ENCODE measurements around the gene SMIM13.

DNA sequence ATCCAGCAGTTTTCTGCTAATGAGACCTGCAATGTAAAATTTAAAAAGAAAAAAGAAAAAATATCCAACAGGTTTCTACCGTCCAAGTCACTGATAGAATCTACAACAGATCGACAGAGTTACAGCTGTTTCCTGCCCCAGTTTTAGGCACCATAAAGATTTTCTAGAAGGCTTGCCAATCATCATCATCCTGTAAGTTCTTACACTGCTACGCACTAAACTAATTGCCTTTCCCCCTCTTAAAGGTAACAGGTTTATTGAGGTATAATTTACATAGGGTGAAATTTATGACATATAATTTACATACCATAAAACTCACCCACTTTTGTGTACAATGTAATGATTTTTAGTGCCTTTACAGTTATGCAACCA is 20.9 kb downstream of the GCNT2 start:
- PRO-cap: no peak

- PRO-cap: no peak
Measured at GRCh38 chr6:10719511-10719727, 3.5 kb upstream of the TMEM14C start.

GRCh38 chr6:10719728-10720845 is 2.8 kb upstream of the TMEM14C start:
- PRO-cap: no peak

DNA sequence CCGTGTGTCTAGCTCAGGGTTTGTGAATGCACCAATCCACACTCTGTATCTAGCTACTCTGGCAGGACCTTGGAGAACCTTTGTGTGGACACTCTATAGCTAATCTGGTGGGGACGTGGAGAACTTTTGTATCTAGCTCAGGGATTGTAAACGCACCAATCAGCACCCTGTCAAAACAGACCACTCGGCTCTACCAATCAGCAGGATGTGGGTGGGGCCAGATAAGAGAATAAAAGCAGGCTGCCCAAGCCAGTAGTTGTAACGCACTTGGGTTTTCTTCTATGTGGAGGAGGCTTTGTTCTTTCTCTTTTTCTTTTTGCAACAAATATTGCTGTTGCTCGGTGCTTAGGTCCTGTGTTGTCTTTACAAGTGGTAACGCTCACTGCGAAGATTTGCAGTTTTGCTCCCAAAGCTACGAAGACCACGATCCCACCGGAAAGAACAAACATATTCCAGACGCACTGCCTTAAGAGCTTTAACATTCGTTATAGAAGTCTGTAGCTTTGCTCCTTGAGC is 1.5 kb upstream of the TMEM14C start:
- PRO-cap: no peak

GRCh38 chr6:10901735-10902317 is 15.0 kb downstream of the SYCP2L start:
- PRO-cap: no peak

DNA sequence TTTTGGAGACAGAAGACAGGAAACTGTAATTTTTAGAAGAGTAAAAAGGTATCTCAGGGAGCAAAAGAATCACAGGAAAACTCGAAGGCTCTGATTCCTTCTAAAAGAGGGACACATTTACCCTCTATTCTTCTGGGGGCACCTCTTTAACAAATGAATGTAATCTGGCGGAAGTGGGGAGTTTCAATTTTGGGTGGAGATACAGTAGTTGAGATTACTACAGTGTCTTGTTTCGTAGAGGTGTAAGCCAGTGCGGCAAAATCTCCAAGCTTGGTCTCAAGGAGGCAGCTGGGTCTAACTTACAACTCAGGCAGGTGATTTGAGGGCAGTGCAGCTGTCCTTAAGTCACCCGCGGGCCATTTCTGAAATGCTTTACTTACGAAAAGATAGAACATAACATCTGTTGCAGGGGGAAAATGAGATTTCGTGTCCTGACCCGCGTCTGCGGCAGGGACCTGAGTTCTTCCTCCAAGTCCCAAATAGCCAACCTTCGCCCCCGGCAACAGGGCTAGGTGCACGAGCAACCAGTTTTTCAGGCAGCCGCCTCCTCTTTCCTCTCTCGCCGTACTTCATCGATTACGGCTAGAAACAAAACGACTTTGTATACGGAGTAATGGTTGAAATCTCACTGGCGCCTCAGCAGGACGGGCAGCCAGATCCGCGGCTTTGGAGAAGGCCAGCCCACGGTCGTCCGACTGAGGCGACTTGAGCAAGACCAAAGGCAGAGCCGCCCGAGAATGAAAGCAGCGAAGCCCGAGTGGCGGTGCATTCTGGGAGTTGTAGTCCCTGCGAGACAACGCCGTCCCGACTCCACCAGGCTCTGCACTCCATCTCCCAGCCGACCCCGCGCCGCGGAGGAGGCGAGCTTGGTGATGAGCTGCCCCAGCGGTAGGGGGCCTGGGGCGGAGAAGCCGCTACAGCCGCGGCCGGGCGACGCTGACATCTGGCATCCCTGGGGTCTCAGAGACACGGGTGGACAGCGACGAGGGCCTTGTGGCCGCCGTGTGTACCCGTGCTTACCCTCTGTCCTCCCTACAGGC is at the start of gene SMIM13:
SMIM13 (plus strand) TSS at position 905 of the 1,040 bp plus-strand sequence.
- PRO-cap: bidirectional peak, plus-strand start at position 891 of the sequence, minus-strand start at position 693 of the sequence

DNA sequence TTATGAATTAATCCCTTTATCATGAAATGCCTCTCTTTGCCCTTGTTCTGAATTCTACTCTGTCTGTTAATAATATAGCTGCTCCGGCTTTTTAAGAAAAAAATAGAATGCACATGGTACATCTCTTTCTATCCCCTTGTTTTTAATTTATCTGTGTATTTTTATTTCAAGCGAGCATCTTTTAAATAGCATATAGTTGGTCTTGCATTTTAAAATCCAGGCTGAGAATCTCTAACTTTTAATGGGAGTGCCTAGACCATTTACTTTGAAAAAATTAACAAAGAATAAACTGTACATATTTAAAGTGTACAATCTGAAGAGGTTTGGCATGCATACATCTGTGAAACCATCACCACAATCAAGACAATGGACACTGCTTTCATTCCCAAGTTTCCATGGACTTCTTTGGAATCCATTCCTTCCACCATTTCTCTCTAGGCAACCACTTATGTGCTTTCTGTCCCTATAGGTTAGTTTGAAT is 51.1 kb downstream of the NEDD9 start:
- PRO-cap: no peak

DNA sequence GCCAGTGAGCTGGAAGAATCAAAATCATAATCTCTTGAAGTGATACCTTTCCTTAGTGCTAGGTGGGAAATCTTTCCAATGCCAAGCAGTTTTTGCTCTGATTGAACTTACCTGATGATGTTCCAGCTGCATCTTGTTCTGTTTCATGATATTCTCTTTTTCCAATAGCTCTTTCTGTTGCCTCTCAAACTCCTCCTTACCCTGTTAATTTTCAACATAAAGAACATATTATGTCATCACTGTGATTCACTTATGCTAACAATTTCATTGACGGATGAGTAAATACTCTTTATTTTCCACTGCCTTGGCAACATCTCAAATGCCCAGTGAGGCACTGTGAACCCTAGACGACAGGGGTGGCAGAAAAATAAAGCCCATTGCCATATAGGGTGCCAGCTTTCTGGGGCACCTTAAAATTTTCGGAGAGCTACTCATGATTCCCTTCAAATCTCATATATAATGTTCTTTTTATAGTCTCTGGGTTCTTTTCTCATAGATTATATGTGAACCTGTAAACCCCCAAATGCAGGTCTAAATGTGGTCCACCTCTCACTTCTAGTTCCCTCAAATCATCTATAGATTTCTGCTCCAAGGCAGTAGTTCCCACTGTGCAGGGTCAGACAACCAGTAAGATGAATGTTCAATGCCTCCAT is 44.2 kb downstream of the NEDD9 start:
- PRO-cap: no peak

DNA sequence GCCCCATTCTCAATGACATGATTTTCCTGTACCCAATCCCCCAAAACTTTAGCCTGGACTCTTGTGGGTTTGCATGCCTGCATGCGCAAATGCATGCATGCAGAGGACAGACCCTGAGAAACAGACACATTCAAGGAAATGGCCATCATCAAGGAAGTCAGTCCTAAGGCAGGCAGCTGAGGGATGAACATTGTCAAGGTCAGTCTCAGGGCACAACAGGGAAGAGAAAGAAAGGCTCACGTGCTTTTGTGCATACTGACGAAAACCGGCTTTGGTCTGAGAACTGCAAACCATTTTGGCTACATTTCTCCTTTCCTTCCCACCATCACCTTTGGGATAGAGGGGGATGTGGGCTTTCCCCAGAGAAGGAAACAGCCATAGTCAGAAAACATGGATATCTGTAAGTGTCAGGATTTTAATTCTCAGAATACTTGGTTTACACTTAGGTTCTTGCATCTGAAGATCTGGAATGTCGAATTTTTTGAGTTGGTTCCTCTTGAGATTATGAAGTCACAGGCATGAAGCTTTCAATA is 12.9 kb downstream of the NEDD9 start:
- PRO-cap: no peak

DNA sequence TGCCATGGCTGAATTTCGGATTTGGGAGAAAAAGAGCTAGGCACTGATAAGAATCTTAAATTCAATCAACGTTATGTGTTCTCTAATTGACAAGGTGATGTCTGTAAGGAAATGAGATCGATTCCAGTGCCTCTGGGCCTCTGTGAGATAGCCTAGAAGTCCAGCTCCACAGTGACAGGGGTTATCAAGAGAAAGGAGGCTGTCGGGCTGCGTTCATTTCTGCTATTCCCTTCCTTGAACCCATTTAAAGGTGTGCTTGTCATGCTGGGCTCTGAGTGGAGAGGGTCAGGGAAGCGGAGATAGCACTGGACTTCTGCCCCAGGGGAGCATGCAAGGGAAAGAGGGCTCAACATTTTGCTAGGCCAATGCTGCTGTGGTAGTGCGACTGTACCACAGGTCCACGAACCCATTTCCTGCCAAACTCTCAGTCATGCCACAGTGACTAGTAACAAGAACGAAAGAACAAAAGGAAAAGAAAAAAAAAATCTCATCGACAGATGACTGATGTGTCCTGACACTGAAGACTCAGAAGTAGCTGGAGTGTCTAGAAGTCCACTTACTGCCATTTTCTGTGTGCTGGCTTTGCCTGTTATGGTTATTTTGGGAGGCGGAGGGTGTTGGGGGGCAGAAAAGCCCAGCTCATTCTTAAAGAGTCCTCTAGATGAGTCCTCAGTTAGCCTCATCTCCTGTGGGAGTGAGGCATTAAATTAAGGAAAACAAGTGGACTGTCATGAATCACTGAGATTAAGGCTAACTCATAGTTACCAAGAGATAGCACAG is 8.1 kb downstream of the NEDD9 start:
- PRO-cap: no peak

- PRO-cap: no peak
Measured at GRCh38 chr6:11287854-11288611, 55.6 kb upstream of the NEDD9 start.

DNA sequence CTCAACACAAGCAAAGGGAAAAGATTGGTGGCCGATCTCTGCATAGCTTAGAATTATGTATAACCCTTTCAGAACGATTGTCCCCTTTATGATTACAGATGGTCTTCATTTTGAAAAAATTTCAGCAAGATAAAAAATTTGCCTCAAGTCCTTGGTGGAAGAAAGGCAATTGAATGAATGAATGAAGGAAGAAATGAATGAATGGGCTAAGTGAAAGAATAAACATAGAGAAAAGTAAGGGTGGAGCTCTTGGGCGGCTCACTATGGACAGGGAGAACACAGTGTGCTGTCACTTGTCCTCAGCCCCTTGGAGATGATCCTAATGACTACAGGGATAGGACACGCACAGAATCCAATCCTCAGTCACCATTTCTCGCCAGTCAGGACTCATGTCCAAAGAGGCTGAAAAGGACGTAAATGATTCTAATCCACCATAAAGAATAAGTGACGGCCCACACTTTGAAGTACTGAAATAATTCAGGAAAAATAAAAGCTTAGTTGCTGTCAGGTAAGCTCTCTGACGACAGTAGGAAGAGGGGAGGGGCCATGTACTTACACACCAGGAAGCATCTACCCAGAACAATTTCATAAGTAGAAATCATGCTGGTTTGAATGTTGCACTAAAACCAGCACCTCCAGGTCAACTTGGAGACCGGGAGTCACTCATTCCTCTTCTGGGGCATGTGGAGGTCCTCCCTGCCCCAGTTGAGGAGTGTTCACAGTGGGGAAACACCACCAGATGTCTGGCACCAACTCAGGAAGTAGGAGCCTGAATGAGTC is 149.0 kb upstream of the NEDD9 start:
- PRO-cap: no peak

DNA sequence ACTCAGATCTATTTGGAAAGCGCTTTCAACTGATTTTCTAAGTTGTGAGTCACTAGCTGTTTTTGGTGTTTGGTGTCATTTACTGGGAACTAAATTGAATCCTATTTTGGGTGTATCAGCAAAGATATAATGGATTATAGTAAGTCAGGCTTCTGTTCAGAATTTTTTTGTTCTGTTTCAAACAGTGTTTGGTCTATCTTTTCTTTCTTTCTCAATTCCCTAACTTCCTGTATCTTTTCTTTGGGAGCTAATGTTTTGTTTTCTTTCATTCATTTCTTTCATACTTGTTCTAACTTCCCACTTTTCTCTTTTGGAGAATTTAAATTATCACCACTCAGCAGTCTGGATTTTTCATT is 104.4 kb upstream of the TMEM170B start:
- PRO-cap: no peak

- PRO-cap: no peak
Measured at GRCh38 chr6:11586534-11587195, 49.1 kb downstream of the TMEM170B start.

DNA sequence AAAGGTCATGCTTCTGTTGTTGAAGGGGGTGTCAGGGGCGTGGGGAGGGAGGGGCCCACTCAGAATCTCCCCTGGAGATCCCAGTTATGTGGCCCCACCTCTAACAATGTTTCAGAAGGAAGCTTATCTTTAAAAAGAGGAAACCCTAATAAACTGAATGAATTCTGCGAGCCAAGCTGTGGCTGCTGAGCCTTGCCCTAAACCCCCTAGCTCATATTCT is 4.1 kb downstream of the ADTRP start:
- PRO-cap: no peak

GRCh38 chr6:11931008-11931971 is 80.8 kb upstream of the HIVEP1 start:
- PRO-cap: no peak

- PRO-cap: no peak
Measured at GRCh38 chr6:12008250-12008957, 3.7 kb upstream of the HIVEP1 start.

DNA sequence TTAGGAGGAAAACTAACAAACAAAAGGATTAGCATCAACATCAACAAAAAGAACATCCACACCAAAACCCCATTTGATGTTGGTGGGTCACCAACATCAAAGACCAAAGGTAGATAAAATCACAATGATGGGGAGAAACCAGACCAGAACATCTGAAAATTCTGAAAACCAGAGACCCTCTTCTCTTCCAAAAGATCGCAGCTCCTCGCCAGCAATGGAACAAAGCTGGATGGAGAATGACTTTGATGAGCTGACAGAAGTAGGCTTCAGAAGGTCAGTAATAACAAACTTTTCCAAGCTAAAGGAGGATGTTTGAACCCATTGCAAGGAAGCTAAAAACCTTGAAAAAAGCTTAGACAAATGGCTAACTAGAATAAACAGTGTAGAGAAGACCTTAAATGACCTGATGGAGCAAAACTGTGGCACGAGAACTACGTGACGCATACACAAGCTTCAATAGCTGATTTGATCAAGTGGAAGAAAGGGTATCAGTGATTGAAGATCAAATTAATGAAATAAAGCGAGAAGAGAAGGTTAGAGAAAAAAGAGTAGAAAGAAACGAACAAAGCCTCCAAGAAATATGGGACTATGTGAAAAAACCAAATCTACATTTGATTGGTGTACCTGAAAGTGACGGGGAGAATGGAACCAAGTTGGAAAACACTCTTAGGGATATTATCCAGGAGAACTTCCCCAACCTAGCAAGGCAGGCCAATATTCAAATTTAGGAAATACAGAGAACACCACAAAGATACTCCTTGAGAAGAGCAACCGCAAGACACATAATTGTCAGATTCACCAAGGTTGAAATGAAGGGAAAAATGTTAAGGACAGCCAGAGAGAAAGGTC is 128.4 kb downstream of the HIVEP1 start:
- PRO-cap: no peak

DNA sequence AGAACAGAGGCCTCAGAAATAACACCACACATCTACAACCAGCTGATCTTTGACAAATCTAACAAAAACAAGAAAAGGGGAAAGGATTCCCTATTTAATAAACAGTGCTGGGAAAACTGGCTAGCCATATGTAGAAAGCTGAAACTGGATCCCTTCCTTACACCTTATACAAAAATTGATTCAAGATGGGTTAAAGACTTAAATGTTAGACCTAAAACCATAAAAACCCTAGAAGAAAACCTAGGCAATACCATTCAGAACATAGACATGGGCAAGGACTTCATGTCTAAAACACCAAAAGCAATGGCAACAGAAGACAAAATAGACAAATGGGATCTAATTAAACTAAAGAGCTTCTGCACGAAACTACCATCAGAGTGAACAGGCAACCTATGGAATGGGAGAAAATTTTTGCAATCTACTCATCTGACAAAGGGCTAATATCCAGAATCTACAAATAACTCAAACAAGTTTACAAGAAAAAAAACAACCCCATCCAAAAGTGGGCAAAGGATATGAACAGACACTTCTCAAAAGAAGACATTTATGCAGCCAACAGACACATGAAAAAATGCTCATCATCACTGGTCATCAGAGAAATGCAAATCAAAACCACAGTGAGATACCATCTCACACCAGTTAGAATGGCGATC is 132.2 kb downstream of the HIVEP1 start:
- PRO-cap: no peak

DNA sequence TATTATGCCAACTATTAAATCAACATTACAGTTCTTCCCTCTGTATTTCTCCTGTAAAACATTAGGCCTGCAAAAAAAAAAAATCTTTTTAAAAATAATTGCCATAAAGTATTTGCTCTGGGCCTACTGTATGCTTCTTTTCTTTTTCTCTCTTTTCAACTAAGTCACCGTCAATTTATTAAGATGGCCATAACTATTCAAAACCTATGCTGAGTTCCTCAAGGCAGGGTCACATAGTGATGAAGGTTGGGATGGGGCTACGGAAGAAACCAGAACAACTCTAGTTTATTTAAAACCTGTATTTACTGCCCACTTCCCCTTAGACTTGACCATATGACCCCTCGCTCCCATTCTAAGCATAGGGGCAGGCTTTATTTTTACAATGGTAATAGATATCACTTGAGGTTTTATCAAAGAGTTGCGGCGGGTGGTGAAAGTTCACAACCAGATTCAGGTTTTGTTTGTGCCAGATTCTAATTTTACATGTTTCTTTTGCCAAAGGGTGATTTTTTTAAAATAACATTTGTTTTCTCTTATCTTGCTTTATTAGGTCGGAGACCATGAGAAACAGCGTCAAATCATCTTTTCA is 5.3 kb downstream of the EDN1 start:
- PRO-cap: no peak

Measured in left common carotid artery plus branches (tissue), 1 donor.